Diencephalon (tissue), 2 donors: ENCODE measurements around a stretch of chr7.

DNA sequence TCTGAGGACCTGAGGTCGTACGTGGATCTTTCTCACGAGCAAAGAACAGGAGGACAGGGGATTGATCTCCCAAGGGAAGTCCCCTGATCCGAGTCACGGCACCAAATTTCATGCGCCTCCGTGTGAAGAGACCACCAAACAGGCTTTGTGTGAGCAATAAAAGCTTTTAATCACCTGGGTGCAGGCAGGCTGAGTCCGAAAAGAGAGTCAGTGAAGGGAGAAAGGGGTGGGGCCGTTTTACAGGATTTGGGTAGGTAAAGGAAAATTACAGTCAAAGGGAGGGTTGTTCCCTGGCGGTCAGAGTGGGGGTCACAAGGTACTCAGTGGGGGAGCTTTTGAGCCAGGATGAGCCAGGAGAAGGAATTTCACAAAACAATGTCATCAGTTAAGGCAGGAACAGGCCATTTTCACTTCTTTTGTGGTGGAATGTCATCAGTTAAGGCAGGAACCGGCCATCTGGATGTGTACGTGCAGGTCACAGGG lies 132.1 kb downstream of the CNTNAP2 start:
- RAMPAGE, long total RNA: no peak

DNA sequence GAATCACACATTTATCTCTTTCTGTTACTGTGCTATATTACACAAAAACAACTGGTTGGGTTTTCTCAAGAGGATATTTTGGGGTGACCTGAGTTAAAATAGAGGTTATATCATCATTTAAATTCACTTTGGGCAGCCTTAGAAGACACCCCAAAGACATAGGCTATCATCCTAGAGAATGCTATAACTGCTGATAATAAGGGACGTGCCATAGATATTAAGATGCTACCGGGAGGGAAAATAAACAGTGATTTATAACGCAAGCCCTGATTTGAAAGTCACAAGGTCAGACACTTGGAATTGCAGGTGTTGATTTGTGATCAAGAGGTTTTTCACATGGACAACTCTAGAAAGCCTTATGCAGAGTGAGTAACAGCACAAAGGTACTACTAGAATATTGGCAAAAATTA lies 465.7 kb downstream of the CNTNAP2 start:
- RAMPAGE, long total RNA: no peak

- RAMPAGE, long total RNA: no peak
Observed at GRCh38 chr7:148255661-148256004, 334.9 kb upstream of the C7orf33 start.

GRCh38 chr7:148620533-148621415 lies 30.2 kb downstream of the C7orf33 start:
- RAMPAGE, long total RNA: no peak

- RAMPAGE, long total RNA: no peak
Observed at GRCh38 chr7:148773229-148773801, 74.6 kb downstream of the CUL1 start.

DNA sequence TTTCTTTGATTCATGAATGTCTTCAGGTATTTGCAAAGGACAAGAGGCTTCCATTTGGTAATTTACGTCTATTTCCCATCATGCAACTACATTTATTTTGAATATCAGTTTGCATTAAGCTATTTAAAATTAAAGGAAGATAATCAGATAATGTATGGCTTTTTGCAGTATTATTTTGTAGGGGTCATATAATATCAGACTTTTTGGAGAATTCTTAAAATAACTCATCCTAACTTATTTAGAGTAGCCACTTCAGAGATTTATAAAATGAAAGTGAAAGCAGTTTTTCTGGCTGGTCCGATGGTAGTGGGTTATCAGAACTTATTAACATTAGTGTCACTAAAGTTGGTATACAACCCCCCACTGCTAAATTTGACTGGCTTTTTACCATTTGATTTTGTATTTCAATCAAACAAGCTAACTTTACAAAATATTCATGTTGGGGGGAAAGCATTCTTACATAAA lies 65.2 kb downstream of the PDIA4 start:
- RAMPAGE, long total RNA: no peak

- RAMPAGE, long total RNA: no peak
Observed at GRCh38 chr7:148979693-148980250, 48.5 kb downstream of the PDIA4 start.

GRCh38 chr7:149000354-149000933 lies 27.9 kb downstream of the PDIA4 start:
- RAMPAGE, long total RNA: no peak

DNA sequence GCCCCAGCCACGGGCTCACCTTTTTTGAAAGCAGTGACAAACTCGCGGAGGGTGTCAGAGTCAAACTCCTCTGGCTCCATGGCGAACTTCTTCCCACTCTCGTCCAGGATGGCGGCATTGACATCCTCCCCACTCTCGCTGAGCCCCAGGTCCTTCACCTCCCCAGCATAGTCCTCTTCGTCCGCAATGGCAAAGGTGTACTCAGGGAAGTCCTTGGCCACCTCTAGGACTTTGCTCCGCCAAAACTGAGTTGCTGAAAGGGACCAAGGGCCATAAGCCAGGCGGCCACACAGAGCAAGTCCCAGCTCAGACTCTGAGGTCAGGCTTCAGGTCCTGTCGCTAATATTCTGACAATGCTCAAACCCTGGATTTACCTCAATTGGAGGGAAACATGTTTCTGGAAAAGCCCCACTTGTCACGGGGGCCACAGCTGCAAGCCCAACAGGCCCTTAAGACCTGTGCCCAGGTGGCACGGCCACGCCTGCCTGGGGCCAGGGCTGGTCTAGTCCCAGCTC lies 23.1 kb downstream of the PDIA4 start:
- RAMPAGE, long total RNA: no peak

DNA sequence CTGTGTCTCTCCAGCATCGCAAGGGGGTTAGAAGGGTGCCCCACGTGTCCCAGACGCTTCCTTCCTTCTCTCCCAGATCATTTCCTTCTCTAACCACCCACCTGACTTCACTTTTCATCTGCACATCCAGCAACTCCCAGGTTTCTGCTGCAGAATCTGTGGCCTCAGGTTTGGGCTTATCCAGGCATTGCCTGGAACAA lies 14.4 kb downstream of the PDIA4 start:
- RAMPAGE, long total RNA: no peak

GRCh38 chr7:149027416-149027843 lies 875 bp downstream of the PDIA4 start:
- RAMPAGE, long total RNA: no peak

DNA sequence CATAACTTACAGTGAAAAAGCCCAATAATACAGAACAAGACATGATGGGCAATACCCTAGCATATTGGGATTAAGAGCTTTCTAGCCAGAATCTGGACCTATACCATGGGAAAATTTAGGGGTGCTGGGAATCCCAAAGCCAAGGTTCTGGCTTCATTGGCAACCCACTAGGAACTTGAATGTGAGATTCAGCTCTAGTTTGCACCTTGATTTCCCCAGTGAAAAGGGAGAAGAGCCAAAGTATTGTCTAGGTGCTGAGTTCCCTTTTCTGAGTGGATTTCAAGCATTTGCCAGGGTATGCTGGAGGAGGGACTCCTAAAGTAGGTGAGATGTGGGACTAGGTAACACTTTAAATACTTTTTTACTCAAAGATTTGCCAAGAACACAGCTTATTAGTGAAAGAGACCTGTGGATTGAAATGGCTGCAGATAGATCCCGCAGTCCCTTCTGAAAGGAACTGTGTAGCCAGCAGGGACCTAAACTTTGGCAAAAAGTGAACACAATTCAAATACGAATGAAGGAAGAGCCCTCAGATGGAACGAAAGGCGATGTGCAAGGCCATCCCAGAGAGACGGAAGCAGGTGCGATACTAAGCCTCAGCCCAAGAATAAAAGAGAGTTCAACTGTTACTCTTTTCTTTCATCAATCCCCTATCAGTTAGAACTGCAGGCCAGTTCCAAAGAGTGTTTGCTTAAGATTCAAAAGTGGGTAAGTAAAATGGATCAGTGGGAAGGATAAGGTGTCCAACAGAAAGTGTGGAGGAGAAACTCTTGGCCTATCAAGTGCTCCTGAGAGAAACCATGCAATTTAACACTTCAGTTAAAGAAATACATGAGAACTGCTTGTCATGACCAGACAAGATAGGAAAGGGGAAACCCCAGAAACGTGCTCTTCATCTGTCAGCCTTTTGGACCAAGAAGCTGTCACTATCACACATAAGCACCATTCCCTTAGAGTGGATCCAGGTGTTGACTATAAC lies 13.3 kb upstream of the ZNF282 start:
- RAMPAGE, long total RNA: no peak

DNA sequence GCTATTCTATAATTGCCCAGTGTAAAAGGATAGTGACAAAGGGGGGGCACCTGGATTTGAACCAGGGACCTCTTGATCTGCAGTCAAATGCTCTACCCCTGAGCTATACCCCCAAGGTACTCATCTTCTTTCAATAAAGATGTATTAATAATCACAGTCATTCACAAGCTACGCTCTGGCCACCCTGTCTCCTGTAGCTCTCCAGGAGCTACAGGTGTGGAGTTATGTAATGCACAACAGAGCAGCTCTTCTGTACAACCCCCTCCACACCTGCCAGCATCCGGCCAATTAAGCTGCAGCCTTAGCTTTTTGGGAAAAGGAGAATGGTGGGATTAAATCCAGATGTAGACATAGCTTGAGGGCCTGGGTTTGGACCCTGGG lies 83.4 kb downstream of the ZNF777 start:
- RAMPAGE, long total RNA: no peak

DNA sequence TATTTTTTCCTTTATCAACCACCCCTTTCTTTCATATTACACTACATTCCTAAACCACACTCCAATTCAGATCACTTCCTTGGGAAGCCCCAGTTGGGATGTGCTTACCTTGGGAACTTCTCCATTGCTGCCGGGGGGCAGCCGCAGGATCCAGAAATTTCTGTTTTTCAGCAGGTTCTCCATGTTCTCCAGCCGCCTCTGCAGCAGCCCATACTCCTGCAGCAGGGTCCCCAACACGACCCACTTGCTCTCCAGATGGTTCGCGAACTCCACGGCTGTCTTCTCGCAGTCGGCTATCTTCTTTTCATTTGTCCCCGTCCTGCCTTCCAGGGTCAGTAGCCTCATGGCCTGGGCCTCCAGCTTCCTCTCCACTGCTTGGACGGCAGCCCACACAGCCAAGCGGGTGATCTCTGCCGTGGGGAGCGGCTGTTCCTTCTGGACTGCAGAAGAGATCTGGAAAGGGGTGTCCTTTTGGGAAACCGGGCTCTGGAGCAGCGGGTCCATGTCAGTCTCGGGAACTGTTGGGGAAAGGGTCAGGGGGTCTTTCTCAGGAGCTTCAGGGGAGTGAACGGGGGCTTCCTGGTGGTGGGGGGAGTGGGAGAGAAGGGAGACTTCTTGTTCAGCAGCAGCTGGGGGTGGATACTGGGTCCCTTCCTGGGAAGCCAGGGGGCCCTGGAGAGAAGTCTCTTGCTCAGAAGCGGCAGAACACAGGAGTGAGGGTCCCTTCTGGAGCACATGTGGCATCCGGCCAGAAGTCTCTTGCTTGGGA lies 5.6 kb downstream of the ZNF777 start:
- RAMPAGE, long total RNA: no peak

DNA sequence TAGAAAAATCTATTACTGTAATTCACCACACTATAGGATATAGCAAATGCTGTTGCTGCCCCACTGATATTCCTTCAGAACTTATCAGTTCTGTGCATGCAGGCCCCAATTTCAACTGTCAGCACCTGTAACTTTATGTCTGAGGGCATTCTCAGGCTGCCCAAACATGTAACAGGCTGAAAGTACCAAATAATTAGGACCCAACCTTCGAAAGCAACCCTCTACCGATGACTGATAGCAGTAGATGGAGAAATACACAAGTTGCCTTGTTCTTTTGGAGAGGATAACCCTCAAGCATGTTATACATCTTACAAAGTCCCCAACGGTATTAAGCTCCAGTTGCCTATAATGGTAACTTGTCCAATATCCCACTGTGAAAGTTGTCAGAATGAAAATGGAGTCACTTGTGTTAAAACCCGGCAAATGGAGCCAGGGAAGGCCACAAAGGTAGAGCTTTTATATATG lies 66.8 kb upstream of the ZNF746 start:
- RAMPAGE, long total RNA: no peak

DNA sequence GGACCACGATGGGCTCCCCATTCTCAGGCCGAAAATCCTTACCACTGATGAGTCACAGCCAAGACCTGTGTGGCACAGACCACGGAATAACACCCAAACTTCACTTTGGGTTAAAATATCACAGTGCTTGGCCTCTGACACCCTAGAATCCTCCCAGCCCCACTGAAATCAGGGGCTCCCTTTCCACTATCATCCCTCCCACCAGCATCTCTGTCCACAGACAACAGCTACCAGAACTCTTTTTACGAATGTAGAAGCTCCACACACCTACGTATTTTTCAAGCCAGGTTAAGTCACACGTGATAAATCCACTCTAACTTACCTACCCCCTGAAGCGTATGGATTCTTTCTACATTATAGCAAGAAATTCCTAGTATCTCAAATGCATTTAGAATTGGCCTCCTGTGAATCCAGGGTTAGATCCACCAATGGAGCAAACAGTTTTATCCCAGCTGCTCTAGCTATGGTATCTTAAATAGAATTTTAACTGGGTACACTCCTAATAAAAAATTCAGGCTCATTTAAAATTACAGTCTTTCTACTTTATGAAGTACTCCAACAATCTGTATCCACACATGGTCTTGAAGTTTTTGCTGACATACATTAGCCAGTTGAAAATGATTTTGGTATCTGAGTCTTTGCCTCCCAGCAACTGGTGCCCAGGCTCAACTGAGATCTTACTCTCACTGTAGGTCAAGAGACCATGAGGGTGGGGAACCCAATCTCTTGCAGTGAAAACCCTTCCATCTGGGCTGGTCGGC lies 104.9 kb upstream of the KRBA1 start:
- RAMPAGE, long total RNA: no peak

- RAMPAGE, long total RNA: no peak
Observed at GRCh38 chr7:149716403-149716951, 1.7 kb downstream of the KRBA1 start.

DNA sequence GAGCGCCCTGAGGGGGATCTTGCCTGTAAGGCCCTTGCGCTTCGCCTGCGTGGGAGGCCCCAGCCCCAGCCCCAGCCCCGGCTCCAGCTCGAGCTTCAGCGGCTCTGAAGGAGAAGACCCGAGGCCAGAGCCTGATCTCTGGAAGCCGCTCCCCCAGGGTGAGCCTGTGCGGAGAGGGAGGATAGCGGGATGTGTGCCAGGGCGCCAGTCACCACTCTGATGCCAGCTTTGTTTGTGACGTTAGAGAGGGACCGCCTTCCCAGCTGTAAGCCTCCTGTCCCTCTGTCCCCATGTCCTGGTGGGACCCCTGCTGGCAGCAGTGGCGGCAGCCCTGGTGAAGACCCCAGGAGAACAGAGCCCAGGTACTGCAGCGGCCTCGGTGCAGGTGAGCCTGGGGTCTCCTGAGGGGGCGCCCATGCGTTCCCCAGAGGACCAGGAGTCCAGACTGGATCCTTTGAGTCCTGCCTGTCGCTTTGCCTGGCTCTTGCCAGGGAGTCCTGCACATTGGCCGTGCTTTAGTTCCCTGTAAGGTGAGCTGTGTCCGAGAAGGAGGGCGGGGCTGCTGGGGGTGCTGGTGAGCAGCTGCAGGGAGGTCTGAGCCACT lies 15.5 kb downstream of the KRBA1 start:
- RAMPAGE, long total RNA: no peak

DNA sequence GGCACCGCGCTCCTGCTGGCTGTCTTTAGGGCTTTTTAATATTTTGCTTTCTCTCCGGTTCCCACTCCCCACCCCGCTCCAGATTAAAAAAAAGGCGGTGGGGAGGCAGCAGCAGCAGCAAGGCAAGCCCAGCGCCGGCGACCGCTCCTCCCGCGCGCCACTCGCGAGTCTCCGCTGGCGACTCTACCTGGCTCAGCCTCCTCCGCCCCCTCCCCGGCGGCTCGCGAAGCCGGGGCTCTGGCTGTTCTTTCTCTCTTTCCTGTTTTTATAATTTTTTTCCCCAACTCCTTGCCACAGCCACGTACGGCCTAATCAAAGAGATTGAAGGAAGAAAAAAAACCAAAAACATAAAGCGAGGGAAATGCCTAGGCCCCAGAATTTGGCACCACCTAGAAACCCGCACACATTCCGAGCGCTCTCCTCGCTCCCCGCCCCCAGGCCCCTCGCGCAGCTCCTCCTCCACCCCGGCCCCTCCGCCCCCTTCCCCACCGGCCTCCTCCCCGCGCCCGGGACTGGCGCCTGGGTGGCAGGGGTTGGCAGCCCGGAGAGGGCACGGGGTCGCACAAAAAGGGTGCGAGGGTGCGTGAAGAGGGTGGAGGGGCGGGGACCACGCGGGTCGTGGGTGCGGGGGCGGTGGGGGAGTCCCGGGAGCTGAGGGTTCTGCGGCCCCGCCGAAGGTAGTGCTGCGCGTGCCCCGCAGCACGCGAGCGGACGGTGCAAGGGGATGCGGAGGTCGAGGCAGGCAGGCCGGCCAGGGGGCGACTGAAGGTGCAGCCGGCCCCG lies 174.3 kb downstream of the ATP6V0E2 start:
- RAMPAGE, long total RNA: no peak

- RAMPAGE, long total RNA: no peak
Observed at GRCh38 chr7:150320861-150321446, 2.2 kb upstream of the LRRC61 start.